ENCODE measurements around the genes ZNF679 and ZNF736.

DNA sequence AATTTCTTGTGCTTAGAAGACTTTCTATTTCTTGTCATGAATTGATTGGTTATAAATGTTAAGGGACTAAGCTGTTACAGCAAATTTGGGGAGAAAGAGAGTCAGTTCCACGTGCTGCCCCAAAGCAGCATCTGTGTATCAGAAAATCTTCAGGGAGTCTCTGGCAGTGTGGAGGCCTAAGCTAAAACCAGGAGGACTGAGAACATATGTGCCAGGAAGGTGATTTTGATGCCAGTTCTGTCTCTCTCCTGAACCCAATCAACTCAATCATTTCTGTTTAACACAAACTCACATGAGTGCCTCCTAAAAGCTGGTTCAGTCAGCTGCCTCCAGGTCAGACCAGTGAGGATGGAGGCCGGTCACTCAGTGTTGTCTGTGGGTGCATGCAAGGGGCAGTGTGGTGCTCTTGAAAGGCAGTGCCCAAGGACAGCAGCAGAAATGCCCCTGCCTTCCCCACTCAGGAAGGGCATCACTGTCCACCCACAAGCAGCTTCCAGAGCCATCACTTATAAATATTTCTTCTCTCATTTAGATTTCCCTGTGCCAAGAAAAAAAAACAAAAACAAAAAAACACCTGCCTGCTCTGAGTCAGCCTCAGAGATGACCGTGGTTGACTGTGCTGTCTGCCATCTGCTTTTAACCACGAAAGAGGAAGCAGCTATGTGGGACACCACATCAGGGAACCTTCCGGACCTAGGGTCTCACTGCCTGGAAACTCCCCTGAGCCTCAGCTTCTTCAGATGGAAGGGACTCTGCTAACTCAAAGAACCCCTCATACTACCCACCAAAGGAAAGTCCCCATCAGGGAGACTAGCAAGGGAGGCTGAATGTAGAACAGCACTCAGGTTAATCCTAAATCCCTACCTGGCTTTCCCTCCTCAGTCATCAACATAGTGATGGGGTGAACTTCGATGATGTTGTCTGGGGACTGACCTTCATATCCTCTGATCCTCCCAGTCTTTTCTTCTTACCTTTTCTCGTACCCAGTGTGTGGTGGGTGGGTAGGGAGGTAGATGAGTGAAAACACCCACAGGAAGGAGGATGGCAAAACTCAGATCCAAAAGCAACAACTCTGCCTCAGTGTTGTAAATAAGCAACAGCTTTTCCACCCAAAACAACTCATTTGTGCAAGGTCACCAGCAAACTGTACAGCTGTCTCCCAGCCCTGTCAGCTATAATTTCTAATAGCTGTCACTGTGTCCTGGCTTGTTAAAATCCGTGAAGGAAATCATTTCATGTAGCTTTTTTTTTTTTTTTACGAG is 39.0 kb downstream of the VOPP1 start:
- PRO-cap, result no peak
- RAMPAGE, long total RNA, 2 experiments, result no peak in any of the 2 experiments

DNA sequence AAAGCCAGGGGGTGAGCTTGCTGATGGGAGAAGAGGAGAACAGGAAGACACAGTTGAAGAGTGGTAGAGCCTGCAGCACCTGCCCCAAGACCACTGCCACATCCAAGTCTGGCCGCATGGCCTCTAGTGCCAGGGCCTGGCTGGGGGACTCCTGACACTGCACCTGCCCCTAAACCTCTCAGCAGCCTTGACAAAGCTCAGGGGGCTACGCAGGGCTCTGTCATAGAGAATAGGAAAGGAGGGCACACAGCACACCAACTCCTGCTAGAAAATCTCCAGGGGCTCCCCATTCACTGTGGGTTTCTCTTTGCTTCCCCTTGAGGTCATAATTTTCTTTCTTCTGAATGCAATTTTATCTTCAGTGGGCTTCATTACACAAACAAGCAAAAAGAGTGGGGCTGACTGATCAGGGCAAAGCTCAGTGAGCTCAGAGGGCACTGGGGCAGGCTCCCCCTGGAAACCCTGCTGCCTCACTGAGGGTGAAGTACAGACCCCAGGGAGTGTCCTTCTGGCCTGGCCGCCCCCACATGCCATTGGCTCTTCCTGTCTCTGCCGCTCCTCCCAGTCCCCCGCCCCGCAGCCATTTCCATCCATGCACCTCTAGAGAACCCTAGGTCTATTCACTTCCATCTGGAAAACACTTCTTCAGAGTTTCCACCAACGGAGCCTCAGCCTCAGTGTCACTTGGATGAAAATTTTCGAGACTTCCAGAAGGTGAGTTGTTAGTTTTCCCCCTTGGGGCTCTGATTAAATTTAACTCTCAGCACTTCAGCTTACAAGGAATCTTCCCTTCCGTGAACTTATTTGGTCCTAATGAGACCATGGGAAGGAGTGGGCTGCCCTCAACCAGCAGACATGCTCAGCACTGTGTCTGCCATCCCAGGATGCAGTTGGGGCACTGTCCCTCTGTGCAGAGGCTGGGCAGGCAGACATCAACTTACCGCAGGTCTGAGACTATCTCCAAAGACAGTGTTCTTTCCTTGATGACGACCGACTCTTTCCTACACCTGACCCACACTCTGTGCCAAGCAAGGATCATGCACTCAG is 37.0 kb downstream of the VOPP1 start:
- PRO-cap, result no peak
- RAMPAGE, long total RNA, 2 experiments, result start-site peak on the minus strand in 1 of 2 experiments, centred at position 230 of the sequence, 7 reads per replicate

- PRO-cap, result no peak
- RAMPAGE, long total RNA, 2 experiments, result no peak in any of the 2 experiments
Observed at GRCh38 chr7:55545234-55546080, 26.8 kb downstream of the VOPP1 start.

DNA sequence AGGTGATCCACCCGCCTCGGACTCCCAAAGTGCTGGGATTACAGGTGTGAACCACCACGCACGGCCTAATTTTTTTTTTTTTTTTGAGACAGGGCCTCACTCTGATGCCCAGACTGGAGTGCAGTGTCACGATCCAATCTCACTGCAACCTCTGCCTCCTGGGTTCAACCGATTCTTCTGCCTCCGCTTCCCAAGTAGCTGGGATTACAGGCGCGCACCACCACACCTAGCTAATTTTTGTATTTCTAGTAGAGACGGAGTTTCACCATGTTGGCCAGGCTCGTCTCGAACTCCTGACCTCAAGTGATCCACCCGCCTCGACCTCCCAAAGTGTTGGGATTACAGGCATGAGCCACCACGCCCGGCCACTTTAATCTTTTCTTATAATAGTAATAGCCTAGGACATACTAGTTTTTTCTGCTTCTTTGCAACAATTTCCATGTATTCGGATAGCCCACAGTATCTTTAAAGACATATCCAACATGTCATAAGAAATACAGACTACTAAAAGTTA is 1.4 kb downstream of the CHCHD2 start:
- PRO-cap, result no peak
- RAMPAGE, long total RNA, 2 experiments, result no peak in any of the 2 experiments

- PRO-cap, result no peak
- RAMPAGE, long total RNA, 2 experiments, result no peak in any of the 2 experiments
Observed at GRCh38 chr7:56175519-56176218, 59.5 kb upstream of the NUPR2 start.

DNA sequence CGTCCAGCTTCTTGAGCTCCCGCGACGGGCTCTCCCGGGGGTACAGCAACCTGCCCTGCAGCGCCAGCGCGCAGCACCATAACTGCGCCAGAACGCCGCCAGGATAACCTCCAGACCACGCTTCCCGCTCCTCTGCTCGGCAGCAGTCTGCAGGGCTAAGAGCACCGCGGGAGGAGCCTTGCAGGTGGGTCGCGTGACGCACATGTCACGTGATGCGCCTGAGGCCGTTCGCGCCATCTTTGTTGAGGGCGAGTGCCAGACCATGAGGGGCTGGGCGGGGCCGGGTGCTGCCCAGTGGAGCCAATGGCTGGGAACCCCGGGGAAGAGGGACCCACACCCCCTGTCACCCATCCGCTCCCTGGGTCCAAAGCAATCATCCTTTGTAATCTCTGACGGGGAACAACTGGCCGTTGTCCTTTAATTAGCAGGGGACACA is 71.3 kb upstream of the ZNF479 start:
- PRO-cap, result no peak
- RAMPAGE, long total RNA, 2 experiments, result start-site peak on the minus strand in 1 of 2 experiments, centred at position 147 of the sequence, 21 reads per replicate

DNA sequence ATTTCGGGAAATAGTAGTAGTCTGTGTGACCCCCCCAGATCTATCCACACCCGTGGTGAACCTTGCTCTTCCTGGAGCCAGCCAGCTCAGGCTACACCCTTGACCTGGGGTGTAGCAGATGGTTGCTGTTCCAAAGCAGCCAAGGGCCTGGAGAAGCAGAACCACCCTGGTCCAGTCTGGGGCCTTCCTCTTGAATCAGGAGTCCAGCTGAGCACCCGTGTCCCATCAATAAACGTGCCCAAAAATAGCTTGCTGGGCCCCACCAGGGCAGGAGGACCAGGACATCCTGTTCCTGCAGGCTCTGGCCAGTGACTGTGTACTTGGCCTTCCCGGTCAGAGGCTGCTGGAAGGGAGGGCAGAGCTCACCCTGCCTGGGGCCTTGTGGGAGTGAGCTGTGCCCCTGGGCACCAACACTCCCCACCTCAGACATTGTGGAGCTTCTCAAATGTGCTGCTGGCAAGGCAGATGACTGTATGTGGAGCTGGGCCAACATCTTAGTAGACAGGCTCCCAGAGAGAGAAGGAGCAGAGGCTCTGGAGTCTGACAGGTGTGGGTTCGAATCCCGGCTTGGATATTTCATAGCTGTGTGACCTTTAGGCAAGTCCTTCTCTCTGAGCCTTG is 101.1 kb upstream of the ZNF716 start:
- PRO-cap, result no peak
- RAMPAGE, long total RNA, 2 experiments, result no peak in any of the 2 experiments

DNA sequence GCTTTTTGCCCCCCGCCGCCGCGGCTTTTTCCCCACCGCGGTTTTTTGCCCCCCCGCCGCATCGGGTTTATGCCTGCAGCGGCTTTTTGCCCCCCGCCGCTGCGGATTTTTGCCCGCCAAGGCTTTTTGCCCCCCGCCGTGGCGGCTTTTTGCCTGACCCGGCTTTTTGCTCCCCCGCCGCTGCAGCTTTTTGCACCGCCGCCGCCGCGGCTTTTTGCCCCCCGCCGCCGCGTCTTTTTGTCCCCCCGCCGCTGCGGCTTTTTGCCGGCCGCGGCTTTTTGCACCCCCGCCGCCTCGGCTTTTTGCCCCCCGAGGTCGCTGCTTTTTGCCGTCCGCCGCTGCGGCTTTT is 3006.7 kb upstream of the ZNF722 start:
- PRO-cap, result no peak
- RAMPAGE, long total RNA, 2 experiments, result no peak in any of the 2 experiments

GRCh38 chr7:64228176-64228539 is at the start of gene ZNF679:
Gene ZNF679 (plus strand): TSS chr7:64228474.
- PRO-cap, result no peak
- RAMPAGE, long total RNA, 2 experiments, result no peak in any of the 2 experiments

DNA sequence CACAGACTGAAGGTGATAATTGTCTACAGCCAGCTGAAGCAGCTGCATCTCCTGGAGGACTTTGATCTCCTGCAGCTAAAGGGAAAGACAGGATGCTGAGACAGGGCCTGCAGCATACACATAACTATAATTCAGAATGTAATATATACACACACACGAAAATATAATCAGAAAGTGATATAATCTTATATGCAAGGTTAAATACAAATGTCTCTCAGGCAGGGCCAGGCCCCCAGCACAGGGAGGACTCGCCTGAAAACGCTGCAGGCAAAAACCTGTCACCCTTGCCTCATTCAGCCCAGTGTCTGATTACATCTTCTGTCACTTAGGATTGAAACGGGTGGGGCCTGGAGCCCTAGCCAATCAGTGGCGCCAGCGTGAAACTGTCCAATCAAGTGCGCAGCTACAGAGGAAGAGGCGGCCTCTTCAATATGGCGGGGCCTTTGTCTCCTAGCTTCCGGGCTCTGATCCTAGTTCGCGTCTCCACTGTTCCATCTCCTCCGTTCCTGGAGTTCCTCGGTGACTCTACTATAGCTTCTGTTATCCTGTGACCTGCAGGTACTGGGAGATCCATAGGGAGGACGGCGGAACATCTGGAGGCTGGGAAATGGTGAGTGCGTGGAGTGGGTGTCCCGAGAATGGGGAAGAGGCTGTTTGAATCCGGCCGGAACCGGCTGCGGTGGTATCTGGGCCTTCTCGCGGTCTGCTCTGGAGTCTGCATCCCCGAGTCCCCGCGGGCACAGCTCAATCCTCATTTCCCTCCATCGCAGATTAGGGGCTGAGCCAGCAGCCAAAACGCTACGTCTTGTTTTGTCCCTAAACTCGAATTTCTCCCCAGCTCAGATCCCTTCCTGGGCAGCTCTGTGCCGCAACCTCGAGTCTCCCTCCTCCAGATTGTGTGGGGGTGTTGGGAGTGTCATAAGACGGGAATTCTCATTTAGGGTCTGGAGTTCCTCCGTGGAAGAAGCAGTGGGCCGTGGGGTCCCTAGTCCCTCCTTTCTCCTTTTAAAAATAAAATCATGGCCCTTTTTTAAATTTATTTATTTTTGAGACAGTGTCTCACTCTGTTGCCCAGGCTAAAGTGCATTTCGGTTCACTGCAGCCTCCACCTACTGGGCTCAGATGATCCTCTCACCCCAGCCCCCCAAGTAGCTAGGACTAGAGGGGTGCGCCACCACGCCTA is at the start of gene ZNF736:
Gene ZNF736, plus strand, starts transcription at position 418 of the 1,183 bp plus-strand sequence.
- PRO-cap, result bidirectional peak, plus-strand start at position 473 of the sequence, minus-strand start at position 307 of the sequence; unidirectional peak, plus-strand start at position 473 of the sequence
- RAMPAGE, long total RNA, 2 experiments, result start-site peak on the plus strand in 2 of 2 experiments, centred at positions 444 to 449 of the sequence, 123 to 256 reads per replicate

GRCh38 chr7:64510014-64510662 is 52.7 kb downstream of the ZNF680 start:
- PRO-cap, result no peak
- RAMPAGE, long total RNA, 2 experiments, result no peak in any of the 2 experiments

- PRO-cap, result no peak
- RAMPAGE, long total RNA, 2 experiments, result no peak in any of the 2 experiments
Observed at GRCh38 chr7:64569046-64569936, 6.4 kb upstream of the ZNF680 start.

GRCh38 chr7:64569985-64570474 is 7.2 kb upstream of the ZNF680 start:
- PRO-cap, result no peak
- RAMPAGE, long total RNA, 2 experiments, result no peak in any of the 2 experiments

DNA sequence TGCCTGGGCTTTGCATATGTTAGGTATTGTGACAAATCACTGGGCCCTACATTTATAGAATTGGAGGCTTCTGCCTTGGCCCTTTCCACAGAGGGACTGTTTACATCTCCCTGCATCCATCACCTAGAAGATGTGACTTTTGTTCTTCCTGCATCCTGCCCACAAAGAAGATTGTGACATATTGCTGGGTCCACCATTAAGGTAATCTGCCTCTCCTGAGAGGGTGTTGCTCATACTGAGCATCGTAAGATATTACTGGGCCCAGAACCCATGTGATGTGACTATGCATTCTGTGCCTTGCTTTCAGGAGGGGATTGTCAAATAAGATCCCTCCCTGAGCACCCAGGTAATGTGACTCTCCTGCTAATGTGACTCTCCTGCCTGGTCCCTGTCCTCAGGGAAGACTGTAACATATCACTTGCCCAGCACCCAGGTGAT is 7.0 kb upstream of the ZNF107 start:
- PRO-cap, result no peak
- RAMPAGE, long total RNA, 2 experiments, result no peak in any of the 2 experiments

DNA sequence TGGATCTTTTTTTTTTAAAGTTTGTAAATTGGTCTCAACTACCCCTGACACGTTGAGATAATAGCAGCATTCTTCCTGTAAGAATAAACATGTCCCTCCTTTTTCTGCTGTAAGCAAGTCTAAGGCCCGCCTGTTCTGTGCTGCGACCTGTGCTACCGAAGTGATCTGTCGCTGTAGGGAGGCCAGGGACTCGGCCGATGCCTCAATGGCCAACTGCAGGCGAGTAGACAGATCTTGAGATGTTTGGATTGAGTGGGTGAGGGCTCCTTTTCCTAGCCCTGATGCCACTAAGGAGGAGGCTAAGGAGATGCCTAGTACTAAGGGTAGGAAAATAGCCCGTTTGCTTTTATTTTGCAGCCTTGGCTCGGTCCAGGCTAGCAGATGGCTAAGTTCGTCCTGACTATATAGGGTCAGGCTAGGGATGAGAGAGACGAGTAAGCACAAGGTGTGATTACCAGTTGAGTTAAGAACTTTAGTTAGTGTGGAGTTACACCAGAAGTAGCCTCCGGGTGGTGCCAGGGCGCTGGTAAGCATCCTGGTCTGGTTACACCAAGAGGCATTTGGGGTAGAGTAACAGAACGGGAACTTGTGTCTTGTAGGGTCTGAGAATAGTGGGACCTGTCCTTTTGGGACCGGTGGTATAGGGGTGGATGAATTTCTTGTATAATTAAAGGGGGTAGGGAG is 41.5 kb downstream of the ZNF138 start:
- PRO-cap, result no peak
- RAMPAGE, long total RNA, 2 experiments, result no peak in any of the 2 experiments

- PRO-cap, result no peak
- RAMPAGE, long total RNA, 2 experiments, result no peak in any of the 2 experiments
Observed at GRCh38 chr7:64877223-64877754, 25.8 kb upstream of the ZNF273 start.

GRCh38 chr7:65007094-65007427 is 574 bp upstream of the ERV3-1 start:
- PRO-cap, result no peak
- RAMPAGE, long total RNA, 2 experiments, result no peak in any of the 2 experiments

- PRO-cap, result no peak
- RAMPAGE, long total RNA, 2 experiments, result no peak in any of the 2 experiments
Observed at GRCh38 chr7:66307512-66308320, 102.6 kb downstream of the TPST1 start.

DNA sequence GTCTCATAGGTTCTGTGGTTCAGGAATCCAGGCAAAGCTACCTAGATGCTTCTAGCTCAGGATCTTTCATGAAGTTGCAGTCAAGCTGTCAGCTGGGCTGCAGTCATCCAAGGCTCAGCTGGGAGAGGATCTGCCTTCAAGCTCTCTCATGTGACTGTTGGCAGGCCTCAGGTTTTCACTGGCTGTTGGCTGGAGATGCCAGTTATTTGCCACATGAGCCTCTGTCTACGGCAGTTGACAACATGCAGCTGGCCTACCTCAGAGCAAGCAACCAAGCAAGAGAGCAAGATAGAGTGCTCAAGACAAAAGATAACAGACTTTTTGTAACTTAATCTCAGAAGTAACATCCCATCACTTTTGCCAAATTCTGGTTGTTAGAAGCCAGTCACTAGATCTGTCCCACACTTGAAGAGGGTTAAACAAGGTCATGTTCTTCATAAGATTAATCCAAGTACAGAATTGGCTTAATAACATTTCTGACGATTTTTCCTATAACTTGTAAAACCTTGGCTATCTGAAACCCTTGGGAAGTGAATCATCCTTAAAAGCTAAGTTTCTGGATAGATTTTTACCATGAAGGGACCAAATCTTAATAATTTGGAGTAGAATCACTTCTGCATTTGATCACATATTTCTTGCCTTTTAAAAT is 125.9 kb downstream of the TPST1 start:
- PRO-cap, result no peak
- RAMPAGE, long total RNA, 2 experiments, result no peak in any of the 2 experiments

- PRO-cap, result no peak
- RAMPAGE, long total RNA, 2 experiments, result no peak in any of the 2 experiments
Observed at GRCh38 chr7:66371206-66371594, 166.1 kb downstream of the TPST1 start.